Mesangial cell (primary cell): ENCODE measurements around a stretch of chr17.

GRCh38 chr17:39530651-39531693, 69.7 kb downstream of the CDK12 start:
- RAMPAGE, long total RNA = no peak

GRCh38 chr17:39544481-39544868, 63.2 kb downstream of the NEUROD2 start:
- RAMPAGE, long total RNA = no peak

DNA sequence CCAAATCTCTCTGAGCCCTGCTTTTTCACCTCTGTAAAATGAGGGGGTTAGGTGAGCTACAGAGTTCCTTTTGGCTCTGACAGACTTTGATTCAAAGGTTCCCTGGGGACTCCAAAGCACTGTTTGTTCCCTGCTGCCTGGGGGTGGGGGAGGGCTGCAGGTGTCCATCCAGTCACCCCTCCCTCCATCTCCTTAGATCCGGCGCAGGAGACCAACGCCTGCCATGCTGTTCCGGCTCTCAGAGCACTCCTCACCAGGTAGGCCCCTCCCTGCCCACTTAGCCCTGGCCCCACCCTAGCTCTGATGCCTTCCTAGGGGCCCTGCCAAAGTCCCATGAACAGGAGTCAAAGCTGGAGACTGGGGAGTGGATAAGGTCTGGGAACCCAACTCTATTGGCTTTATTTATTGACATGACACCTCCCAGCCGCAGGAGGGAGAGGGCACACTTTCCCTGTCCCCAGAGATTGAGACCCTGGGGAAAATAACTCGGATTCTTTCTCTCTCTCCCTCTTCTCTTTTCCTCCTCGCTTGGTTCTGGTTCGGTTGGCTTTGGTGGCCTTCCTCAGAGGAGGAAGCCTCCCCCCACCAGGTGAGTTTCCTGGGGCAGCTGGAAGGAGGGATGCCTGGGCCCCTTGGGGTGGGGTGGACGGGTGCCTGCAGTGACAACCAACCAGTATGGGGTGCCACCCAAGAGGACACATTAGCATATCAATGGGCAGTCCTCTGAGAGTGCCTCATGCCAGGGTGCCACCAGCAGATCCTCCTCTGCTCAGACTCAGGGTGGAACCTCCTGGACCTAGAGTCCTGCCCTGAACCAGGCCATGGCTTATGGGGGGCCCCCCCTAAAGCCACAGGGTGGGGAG, 2.5 kb downstream of the PPP1R1B start:
- RAMPAGE, long total RNA = no peak

DNA sequence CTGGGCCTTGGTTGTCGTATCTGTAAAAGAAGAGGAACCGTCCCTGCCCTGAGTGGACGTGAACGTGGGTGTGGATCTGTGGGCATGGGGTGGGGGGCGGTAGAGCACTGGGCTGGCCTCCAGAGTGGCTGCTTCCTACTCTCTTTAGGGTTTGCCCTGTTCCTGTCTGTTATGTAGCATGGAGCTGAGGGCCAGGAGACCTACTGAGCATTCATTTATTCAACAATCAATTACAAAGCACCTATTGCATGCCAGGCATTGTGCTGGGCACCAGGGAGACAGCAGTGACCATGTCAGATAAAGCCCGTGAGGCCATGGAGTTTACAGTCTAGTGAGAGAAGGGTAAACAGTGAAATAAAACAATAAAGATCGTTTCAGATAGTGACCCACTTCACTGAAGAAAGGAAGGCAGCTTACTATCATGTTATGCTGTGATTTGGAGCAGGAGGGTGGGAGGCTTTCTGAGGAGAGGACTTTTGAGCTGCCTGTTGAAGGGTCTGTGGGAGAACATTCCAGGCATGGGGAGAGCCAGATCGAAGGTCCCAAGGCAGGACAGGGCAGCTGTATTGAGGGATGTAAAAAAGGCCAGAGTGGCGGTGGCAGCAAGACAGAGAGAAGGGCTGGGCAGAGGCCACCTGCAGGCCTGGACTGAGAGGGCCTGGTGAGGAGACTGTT, 12.9 kb upstream of the TCAP start:
- RAMPAGE, long total RNA = no peak

DNA sequence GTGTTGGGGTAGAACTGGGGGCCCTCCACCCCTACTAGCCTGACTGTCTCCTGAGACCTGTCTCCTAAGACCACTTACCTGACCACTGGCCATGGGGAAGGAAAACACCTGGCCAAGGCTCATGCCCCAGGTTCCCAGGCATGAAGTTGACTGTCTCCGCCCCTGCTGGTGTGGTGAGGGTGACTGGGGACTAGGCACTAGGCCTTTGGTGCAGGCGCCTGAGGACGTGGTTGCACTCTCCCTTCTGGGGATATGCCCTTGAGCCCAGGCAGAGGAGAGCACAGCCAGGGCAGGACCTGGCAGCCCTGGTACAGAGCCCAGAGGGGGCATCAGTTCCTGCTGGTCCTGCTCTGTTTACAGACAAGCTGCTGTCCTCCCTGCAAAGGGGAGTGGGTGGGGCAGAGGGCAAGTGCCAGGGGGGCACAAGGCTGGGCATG, 469 bp upstream of the TCAP start:
- RAMPAGE, long total RNA = no peak

- RAMPAGE, long total RNA = no peak
Measured at GRCh38 chr17:39674753-39675406, 6.6 kb downstream of the PNMT start.

GRCh38 chr17:39677472-39678130, 9.3 kb downstream of the PNMT start:
- RAMPAGE, long total RNA = no peak

GRCh38 chr17:39679954-39680264, 7.9 kb downstream of the PGAP3 start:
- RAMPAGE, long total RNA = no peak

- RAMPAGE, long total RNA = no peak
Measured at GRCh38 chr17:39703545-39703995, 3.7 kb downstream of the ERBB2 start.

GRCh38 chr17:39708786-39709469, 9.1 kb downstream of the ERBB2 start:
- RAMPAGE, long total RNA = no peak

- RAMPAGE, long total RNA = no peak
Measured at GRCh38 chr17:39709470-39710608, 10.0 kb downstream of the ERBB2 start.

GRCh38 chr17:39716828-39717465, 13.4 kb downstream of the MIEN1 start:
- RAMPAGE, long total RNA = no peak

DNA sequence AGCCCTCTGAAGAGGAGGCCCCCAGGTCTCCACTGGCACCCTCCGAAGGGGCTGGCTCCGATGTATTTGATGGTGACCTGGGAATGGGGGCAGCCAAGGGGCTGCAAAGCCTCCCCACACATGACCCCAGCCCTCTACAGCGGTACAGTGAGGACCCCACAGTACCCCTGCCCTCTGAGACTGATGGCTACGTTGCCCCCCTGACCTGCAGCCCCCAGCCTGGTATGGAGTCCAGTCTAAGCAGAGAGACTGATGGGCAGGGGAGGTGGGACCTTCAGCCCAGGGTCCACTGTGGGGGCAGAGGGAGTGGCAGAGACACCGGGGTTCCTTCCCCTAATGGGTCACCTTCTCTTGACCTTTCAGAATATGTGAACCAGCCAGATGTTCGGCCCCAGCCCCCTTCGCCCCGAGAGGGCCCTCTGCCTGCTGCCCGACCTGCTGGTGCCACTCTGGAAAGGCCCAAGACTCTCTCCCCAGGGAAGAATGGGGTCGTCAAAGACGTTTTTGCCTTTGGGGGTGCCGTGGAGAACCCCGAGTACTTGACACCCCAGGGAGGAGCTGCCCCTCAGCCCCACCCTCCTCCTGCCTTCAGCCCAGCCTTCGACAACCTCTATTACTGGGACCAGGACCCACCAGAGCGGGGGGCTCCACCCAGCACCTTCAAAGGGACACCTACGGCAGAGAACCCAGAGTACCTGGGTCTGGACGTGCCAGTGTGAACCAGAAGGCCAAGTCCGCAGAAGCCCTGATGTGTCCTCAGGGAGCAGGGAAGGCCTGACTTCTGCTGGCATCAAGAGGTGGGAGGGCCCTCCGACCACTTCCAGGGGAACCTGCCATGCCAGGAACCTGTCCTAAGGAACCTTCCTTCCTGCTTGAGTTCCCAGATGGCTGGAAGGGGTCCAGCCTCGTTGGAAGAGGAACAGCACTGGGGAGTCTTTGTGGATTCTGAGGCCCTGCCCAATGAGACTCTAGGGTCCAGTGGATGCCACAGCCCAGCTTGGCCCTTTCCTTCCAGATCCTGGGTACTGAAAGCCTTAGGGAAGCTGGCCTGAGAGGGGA, 2.7 kb downstream of the MIEN1 start:
- RAMPAGE, long total RNA = no peak

DNA sequence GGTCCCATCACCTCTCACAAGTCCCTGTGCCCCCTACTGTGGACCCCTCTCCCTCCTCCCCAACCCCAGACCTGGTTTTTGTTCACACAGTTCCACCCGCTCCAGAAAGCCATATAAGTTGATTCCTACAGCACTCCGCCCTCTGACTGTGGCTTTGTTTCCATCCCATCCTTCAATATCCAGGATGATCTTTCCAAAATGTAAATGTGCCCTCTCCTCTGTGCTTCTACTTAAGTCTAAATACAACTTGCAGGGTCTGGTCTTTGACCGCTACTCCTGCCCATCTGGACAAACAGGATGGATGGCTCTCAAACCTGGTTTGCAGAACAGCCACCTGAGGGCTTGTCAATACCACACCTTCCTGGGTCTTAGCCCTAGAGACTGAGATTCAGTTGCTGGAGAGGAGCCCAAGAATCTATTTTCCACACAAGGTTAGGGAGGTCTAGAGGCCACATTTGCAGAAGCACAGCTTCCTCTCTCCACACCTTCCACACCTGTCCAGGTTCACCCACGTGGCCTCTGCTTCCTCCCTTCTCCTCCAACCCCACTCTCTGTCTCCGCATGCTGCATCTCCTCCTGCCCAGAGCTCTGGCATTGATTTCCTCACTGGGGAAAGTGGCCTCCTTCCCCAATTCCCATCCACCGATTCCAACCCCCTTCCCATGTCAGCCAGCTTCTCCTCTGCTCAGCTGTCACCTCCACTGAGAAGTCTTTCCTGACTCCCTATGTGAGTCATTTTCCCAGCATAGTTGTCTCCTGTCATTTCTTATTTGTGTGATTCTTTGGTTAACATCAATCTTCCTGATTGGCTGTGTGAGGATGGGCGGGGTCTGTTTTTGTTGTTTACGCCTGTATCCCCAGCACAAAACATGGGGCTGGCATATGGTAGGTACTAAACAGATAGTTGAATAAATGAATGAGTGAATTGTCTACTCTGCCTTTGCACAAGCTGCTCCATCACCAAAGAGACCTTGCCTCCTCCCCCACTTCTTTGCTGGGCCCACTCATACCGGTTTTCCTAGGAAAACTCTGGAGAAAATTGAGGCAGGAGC, 1.7 kb upstream of the GRB7 start:
- RAMPAGE, long total RNA = no peak

DNA sequence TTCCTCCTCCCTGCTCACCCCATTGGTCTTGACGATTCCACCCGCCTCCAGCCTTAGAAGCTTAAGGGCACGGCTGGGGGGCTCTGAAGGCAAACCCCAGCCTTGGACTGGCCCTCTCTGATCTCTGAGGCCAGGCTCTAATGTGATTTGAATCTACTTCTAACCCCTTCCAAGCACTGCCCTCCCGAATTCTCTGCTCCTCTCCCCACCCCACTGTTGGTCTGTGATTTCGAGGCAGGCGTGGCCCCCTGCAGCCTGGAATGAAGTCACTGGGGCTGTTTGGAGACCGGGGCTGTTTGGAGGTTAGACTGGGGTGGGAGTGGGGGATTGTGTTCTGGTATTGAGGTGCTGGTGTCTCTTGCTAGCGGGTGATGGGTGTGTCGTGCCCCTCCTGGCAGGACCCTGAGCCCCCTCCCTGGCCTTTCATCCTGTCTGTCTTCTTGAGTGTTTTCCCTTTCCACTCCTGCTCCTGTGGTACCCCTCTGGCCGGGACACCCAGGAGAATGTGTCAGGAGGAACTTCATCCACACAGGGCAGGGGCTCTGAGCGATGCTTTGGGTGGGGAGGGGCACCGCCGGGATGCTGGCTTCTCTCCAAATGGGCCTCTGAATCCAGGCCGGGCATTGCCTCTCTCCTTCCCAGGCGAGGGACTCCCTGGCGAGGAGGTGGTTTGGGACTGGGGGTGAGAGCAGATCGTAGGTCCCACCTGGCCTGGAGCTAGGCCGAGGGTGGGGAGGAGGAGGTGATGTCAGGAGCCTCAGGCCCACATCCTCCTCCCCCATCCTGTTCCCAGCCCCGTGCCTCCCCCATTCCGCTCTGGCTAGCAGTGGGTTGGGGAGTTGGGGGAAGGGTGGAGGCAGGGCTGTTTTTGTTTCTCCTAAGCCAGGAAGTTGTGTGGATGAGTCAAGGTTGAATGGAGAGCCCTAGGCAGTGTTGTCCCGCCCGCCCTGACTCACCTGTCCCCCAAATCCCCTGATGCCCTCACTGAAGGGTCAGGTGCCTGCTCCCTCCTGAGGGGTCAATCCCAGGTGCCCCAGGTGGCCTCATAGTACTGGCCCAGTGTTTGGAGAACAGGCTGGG, 2.5 kb downstream of the GRB7 start:
- RAMPAGE, long total RNA = no peak

DNA sequence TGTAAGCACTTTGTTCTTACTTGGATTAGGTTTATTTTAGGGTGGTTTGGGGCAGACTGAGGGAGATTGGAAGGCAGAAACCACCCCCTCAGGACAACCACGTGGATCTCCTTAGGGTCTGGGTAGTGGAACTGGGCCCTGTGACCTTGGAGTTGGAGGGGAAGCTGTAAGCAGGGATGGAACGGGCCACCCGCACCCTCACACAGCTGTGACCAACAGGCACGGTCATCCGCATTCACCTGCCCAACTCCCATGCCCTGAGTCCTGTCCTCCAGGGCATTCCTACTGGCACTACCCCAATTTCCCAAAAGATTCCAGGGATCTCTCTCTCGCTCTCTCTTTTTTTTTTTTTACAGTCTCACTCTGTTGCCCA, 15.4 kb downstream of the GRB7 start:
- RAMPAGE, long total RNA = no peak

- RAMPAGE, long total RNA = no peak
Measured at GRCh38 chr17:39794226-39794615, 56.5 kb downstream of the GRB7 start.

- RAMPAGE, long total RNA = no peak
Measured at GRCh38 chr17:39866994-39867495, 957 bp upstream of the ZPBP2 start.

DNA sequence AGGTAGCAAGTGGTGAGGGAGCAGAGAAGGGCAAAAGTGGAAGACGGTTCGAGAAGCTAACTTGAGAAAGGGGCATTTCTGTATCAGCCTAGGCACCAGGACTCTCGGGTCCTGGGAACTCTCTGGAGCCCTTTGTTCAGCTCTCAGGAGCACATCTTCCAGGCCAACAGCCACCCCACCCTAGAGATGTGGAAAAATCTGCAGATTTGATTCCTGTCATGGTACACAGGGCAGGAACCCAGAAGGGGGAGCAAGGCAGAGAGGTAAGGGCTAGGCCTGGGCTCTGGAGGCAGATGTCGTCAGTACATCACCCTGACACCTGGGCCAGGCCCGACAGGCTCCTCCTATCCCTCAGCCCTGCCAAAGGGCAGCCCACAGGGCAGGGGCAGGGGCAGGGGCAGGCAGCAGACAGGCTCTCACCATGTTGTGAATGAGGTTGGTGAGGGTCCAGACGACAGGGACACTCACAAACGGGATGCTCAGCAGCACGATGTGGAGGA, 3.7 kb downstream of the ORMDL3 start:
- RAMPAGE, long total RNA = no peak

GRCh38 chr17:39981283-39981463, 566 bp downstream of the PSMD3 start:
- RAMPAGE, long total RNA = no peak